IMR-90 (cell line): ENCODE measurements around the gene SNCA.

GRCh38 chr4:87857596-87858192, 24.9 kb downstream of the MEPE start:
- RRBS, result no CpG with 5 or more reads among the region's 5 CpGs
CAGE:
- cytosol, long polyA plus RNA, result no peak
- long polyA plus RNA, result no peak
- nucleus, long polyA plus RNA, result no peak

DNA sequence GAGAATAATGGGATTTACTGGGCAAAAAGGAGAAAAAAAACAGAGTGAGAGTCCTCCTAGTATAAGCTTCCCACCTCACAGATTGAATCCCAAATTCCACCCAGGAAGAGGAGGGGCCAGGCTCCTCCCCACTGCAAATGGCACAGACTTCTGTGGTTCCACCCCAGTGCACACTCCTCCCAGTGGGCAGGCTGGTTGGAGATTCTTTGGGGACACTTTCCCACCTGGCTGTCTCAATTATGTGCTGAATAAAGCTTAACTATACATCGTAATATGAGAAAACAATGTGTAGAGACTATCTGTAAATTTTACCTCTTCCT, 31.6 kb downstream of the MEPE start:
- RRBS, result no CpG with 5 or more reads among the region's 1 CpG
CAGE:
- cytosol, long polyA plus RNA, result no peak
- long polyA plus RNA, result no peak
- nucleus, long polyA plus RNA, result no peak

DNA sequence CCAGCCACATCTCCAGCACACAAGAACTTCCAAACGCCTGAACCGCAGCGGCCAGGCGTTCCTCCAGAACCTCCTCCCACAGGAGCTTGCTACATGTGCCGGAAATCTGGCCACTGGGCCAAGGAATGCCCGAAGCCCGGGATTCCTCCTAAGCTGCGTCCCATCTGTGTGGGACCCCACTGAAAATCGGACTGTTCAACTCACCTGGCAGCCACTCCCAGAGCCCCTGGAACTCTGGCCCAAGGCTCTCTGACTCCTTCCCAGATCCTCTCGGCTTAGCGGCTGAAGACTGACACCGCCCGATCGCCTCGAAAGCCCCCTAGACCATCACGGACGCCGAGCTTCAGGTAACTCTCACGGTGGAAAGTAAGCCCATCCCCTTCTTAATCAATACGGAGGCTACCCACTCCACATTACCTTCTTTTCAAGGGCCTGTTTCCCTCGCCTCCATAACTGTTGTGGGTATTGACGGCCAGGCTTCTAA, 51.4 kb upstream of the SPP1 start:
- RRBS, result no CpG with 5 or more reads among the region's 22 CpGs
CAGE:
- cytosol, long polyA plus RNA, result no peak
- long polyA plus RNA, result no peak
- nucleus, long polyA plus RNA, result no peak

DNA sequence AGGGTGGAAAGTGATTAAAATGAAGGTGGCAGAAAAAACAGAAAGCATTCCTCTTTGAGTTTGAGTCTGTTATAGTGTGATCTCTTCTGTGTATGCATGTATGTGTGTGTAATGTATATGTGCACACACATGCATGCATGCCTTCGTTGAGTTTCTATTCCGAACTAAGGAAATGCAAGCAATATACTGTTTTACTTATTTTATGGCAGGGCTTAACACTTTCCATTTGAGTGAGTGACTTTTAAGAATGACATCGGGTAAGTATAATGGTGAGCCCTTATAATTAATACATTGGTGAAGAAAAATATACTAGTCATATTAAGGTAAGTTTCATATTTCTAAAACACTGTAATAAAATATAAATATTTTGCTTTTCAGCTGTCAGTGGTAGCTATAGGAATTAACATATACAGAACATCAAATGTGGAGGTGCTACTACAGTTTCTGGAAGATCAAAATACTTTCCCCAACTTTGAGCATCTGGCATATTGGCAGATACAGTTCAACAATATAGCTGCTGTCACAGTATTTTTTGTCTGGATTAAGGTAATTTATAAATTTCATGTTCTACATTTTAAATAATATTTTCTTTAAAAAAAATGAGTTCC, 44.3 kb downstream of the PKD2 start:
- RRBS, result no CpG with 5 or more reads among the region's 3 CpGs
CAGE:
- cytosol, long polyA plus RNA, result no peak
- long polyA plus RNA, result no peak
- nucleus, long polyA plus RNA, result no peak

GRCh38 chr4:88277250-88277757, 7.1 kb downstream of the PPM1K start:
- RRBS, result no CpG with 5 or more reads among the region's 6 CpGs
CAGE:
- cytosol, long polyA plus RNA, result no peak
- long polyA plus RNA, result no peak
- nucleus, long polyA plus RNA, result no peak

DNA sequence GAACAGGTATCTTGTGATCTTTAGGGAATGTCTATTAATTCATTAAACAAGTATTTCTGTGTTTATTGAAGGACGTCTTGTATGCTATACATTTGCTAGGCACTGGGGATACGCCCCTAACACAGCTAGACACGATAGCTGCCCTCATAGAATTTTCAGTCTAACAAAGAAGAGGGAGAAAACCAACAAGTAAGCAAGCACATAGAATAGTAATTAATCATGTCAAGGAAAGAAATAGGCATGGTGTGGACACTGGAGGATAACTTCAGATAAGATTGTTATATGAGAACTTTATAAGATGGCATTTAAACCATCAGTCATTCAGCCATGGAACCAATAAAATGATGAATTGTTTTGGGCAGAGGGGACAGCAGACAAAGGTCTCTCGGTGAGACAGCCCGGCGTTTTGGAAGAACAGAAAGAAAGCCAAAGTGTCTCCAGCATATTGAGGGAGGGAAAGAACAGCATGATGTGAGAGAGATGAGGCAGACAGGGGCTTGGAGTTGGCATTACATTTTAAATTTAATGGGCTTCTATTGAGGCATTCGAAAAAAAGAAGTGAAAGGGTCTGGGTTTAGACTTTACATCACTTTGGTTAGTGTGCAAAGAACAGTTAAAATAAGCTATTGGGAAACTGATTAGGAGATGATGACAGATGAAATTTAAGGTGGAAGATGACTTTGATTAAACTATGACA, 843 bp upstream of the PPM1K start:
- RRBS, result no CpG with 5 or more reads among the region's 7 CpGs
CAGE:
- cytosol, long polyA plus RNA, result no peak
- long polyA plus RNA, result no peak
- nucleus, long polyA plus RNA, result no peak

DNA sequence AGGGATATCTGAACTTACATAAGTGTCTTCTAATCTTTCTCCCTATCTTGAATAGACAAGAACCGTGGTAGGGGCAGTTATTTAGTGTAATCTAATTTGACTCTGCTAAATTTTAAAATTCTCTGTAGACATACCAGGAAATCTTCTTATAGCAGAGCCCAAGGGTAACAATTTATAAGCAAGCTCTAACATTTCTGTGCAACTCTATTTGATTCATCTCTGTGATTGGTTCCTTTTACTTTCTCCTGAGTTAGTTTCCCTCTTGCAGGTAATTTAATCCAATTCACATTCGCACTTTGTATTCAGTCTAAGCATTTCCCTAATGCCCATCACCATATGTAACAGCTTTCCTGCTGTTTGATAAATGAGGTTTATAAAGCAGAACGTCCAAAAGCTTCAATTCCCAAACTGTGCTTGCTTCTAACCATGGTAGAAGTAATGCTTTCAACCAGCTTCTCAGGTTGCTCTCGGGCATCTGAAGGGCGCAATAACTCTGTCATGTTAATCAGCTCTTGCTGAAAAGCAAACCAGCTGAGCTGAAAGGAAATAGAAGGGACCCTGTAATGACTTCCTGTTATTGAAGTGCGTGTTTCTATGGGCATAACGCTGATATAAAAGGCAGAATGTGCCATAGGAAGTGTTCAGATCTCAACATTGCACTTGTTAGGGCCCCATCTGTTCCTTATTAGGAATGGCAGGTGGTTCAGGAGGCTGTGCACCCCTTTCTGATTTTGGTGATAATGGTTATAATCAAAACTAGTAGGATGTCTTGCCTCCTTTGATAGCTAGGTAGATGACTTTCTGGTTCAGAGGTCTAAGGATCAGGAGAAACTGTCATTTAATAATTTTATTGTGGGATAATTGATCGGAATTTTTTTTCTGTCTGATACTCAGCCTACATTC, 21.1 kb downstream of the HERC3 start:
- RRBS, result no CpG with 5 or more reads among the region's 8 CpGs
CAGE:
- cytosol, long polyA plus RNA, result no peak
- long polyA plus RNA, result no peak
- nucleus, long polyA plus RNA, result no peak

DNA sequence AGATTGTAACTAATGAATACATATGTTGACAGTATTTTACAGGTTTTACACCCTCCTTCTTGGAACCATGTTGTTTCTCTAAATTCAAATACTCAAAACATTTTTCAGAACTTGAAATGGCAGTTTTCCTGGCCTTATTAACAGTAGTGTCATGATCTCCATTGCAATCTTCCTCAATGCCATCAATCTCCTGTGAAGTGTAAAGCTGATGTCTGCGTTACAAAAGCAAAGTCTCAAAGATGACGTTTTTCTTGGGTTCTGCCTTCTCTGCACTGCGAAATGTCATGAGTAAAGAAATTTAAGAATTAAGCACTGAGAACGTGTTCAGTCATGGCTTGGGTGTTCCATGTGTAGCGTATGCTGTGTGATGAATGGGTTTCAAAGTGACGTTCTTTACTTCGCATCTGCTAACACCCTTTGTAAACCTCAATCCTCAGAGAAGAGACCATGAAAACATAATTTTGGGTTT, 1.1 kb downstream of the NAP1L5 start:
- RRBS, result no CpG with 5 or more reads among the region's 7 CpGs
CAGE:
- cytosol, long polyA plus RNA, result no peak
- long polyA plus RNA, result no peak
- nucleus, long polyA plus RNA, result no peak

DNA sequence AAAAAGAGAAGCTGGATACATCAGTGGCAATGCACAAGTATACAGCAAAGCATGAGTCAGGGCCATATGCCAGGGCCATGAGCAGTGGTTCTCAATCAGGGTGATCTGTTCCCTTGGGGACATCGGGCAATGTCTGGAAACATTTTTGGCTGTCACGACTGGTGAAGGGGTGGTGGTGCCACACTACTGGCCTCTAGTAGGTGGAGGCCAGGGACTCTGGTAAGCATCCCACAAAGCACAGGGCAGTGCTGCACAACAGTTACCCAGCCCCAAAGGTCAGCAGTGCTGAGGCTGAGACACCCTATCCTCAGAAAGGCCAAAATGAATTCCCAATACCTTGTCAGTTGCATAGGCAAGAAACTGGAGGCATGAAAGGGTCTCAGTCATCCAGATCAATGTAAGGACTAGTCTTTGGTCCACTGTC, 36.9 kb upstream of the NAP1L5 start:
- RRBS, result no CpG with 5 or more reads among the region's 2 CpGs
CAGE:
- cytosol, long polyA plus RNA, result no peak
- long polyA plus RNA, result no peak
- nucleus, long polyA plus RNA, result no peak

DNA sequence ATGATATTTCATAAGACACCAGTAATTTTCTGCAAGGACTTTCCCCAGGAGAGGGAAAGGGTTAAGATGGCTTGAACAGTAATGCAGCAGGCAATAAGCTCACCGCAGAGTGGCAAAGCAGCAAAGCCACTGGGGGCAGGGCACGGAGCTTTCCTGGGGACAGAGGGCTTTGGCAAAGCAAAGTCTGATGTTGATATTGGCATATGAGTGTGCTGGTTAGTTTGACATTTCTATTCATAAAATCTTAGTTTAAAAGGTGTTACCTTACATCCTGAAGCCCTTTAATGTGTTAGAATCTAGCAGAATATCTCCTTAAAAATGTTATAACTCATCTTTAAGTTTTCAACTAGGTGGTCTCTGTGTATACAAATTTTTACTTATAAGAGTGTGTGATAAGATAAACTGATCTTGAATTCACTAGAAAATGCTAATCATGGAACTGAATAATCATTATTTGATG, 55.2 kb upstream of the NAP1L5 start:
- RRBS, result no CpG with 5 or more reads among the region's 2 CpGs
CAGE:
- cytosol, long polyA plus RNA, result no peak
- long polyA plus RNA, result no peak
- nucleus, long polyA plus RNA, result no peak

DNA sequence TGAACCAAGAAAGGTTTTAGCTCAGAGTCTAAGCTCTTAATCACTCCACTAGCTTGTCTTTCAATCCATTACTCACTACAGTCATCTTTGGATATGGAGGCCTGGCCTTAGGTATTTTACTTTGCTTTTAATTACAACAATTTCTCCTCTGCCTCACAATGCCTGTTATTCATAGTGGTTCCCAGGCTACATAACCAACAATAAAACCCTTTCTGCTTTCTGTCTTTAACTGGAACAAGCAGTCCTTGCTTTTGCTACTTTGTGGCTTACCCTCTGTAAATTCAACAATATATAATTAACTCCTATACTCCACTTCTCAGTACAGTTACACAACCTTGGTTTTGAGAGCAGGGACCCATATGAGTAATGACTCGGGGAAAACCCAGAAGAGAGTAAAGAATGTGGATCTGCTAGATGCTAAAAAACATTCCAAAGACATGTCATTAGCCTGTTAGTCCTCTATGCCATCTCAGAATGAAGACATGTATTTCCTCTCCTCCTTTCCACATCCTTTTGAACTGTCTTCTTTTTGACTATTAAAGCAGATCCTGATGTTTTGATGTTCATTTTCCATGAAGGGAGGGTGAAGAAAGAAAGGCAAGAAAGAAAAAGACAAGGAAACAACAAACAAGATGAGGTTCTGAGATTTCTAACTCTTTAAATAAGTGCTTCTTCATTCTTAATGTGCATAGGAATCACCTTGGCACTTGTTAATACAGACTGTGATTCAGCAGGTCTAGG, 94.8 kb upstream of the NAP1L5 start:
- RRBS, result no CpG with 5 or more reads among the region's 1 CpG
CAGE:
- cytosol, long polyA plus RNA, result no peak
- long polyA plus RNA, result no peak
- nucleus, long polyA plus RNA, result no peak

- RRBS, result no CpG with 5 or more reads among the region's 7 CpGs
CAGE:
- cytosol, long polyA plus RNA, result no peak
- long polyA plus RNA, result no peak
- nucleus, long polyA plus RNA, result no peak
These were observed 2.4 kb downstream of the TIGD2 start for GRCh38 chr4:89113409-89114485.

DNA sequence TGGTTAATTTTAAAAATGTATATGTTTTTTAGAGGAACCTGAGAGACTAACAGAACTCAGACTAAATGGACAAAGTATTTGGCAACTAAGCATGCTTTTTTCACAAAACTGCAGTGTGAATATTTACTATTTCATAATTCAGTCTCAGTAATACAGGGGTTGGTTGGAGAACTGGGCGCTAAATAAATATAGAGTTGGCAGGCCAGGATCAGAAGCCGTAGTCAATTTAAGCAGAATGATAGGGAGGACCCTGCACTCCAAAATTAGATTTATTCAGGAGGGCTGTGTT, 5.8 kb downstream of the TIGD2 start:
- RRBS, result no CpG with 5 or more reads among the region's 2 CpGs
CAGE:
- cytosol, long polyA plus RNA, result no peak
- long polyA plus RNA, result no peak
- nucleus, long polyA plus RNA, result no peak

DNA sequence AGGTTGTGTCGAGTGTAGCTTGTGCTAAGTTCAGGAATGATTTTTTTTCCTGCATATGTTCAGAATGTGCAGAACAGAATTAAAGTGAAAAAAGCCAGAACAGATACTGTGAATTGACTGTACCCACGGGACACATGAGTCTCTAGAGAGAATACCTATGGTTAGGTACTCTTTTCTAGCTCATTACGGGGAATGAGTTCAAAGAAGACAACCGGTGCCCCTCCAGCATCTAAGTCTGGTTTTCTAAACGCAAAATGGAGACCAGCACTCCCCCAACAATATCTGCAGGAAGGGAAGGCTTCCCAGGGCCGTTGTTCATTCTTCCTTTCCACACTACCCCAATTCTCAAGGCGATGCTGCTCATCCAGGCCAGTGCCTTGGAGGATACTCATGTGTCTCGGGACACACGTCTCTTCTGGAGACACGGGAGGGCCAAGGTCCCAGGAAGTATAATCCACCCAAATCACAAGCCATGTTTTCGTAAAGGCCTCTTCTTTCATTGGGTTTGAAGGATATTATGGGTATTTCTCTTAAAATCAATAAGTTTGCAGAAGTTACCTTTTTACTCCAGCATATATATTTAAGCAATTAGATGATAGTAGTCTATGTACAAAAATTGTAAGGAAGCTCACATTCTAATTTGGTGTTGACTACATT, 61.4 kb downstream of the GPRIN3 start:
- RRBS, result no CpG with 5 or more reads among the region's 11 CpGs
CAGE:
- cytosol, long polyA plus RNA, result no peak
- long polyA plus RNA, result no peak
- nucleus, long polyA plus RNA, result no peak

- RRBS, result no CpG with 5 or more reads among the region's 20 CpGs
CAGE:
- cytosol, long polyA plus RNA, result no peak
- long polyA plus RNA, result no peak
- nucleus, long polyA plus RNA, result no peak
These were observed 58.9 kb downstream of the GPRIN3 start for GRCh38 chr4:89248498-89249365.

DNA sequence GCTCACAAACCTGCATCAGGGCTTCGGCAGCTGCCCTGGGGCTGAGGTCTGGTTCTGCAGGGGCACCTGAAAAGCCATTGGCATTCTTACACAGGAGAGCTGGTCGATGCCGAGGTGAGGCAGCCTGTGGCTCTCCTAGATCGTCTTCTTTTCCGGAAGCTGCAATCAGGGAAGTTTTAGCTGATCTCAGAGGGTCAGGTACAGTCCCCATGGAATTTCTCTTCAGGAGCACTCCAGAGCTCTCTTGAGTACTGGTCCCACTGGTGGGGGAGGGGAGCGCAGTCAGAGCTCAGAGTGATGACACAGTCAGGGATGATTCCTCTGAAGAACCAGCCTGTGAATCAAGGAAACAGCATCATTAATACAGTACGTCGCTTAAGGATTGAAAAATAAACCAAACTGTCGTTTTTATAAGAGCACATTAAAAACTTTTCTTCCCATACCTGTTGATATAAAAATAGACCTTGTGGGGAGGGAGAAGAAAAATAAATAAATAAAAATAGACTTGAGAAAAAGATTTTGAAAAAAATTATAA, 57.6 kb downstream of the GPRIN3 start:
- RRBS, result no CpG with 5 or more reads among the region's 9 CpGs
CAGE:
- cytosol, long polyA plus RNA, result no peak
- long polyA plus RNA, result no peak
- nucleus, long polyA plus RNA, result no peak

DNA sequence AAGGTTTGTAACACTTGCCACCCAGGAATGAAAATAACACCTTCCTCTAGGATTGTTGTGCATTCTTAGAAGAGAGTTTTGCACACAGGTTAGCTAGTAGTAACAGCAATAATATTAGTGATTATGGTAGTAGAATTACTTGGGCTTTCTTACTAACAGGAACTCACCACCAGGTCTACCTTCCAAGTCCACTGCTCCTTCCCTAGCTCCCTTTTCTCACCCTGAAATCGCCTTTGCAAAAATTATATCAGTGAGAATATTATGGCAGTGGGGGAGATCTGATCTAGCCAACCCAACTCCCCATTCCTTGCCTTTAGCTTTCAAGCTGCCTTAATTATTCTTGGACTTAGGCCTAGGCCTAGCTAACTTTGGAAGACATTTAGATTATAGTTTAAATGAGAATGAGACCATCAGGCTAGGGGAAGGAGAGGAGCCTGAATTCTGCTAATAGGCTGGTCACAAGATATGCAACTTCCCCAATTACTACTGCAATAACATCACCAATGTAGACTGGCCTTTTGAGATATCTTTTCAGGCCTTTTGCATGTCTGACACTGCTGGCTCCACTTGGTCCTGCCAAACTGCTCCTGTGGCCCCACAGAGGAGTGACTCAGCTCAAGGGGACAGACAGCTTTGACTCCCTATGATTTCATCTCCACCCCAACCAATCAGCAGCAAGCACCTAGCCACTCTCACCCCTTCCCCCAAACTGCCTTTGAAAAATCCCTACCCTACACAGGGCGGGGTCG, 23.0 kb downstream of the GPRIN3 start:
- RRBS, result no CpG with 5 or more reads among the region's 3 CpGs
CAGE:
- cytosol, long polyA plus RNA, result no peak
- long polyA plus RNA, result no peak
- nucleus, long polyA plus RNA, result no peak

DNA sequence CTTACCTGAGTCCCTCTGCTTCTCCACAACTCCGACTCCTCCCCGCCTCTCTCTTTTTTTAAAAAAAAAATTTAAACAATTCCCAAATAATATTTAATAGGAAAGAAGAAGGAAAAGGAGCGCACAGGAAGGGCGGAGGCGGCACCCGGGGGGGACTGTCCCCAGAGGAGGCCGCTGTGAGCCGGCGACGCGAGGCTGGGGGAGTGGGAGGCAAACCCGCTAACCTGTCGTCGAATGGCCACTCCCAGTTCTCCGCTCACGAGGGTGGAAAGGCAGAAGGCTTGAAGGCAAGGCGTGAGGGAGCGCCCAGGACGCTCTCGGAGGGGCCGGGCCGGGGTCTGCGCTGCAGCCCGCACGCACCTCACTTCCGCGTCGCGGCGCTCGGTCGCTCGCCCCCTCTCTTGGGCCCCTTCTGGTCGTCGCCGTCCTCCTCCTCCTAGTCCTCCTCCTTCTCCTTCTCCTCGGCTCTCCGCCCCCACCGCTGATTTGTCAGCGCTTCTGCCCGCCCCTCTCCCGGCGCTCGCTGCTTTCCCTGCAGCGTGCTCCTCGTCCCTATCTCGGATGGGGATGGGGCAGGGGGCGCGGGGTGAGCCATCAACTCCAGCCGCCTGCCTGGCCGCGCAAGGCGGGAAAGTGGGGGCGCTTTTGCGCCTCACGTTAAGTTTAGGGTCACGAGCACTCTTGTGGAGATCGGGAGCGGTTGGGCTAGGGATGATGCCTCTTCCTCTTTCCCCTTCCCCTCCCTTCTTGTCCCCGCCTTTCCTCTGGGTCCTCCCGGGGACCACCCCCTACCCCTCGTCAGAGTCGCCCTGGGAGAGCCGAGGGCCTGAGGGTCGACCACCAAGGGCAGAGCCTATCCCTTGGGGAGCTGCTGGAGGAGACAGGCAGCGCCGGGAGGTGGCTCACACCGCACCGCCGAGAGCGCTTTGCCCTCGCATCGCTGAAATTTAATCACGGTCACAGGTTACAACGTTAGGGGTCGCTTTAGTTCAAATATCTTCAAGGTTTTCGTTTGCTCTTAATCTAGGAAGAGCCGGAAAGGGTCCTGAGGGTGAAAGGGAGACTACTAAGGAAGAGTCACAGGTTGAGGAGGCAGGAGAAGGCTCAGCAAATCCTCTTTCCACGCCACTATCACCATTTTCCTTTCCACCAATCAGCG, at the start of gene SNCA:
Gene SNCA, minus strand, starts transcription at position 424 of the 1,159 bp plus-strand sequence.
- RRBS, result 26% methylated on average over 5 of the region's 80 CpGs
CAGE:
- cytosol, long polyA plus RNA, result start-site peak on the minus strand centred at position 446 of the sequence, 64 bp wide, 15 and 20 reads in 2 replicates
- long polyA plus RNA, result start-site peak on the minus strand centred at position 428 of the sequence, 31 bp wide, 13 and 10 reads in 2 replicates
- nucleus, long polyA plus RNA, result no peak

DNA sequence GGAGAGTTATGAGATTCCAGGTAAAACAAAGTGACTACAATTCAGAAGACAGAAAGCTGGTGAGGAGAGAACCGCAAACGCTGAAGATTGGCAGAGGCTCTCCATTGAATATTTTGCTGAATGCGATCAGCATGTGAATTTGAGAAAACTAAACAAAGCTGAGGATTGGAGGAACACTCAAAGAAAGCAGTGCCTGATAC, 407.3 kb upstream of the GRID2 start:
- RRBS, result no CpG with 5 or more reads among the region's 3 CpGs
CAGE:
- cytosol, long polyA plus RNA, result no peak
- long polyA plus RNA, result no peak
- nucleus, long polyA plus RNA, result no peak

DNA sequence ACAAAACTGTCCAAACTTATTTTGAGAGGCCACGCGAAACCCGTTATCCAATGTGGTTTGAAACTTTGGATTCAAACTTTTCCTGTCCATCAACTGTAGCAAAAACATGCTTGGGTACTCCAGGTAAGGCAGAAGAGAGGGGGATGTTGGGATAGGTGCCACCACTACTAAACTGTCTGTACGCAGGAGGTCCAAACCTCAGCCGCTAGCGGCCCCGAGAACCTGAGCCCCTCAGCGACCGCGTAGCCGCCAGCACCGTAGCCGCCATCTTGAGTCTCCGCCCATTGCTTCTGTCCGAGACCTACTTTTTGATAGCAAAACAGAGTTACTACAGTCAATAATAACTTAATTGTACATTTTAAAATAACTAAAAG, 120.0 kb upstream of the GRID2 start:
- RRBS, result no CpG with 5 or more reads among the region's 15 CpGs
CAGE:
- cytosol, long polyA plus RNA, result no peak
- long polyA plus RNA, result no peak
- nucleus, long polyA plus RNA, result no peak